Neural progenitor cell (in vitro differentiated cells): Measurements from ENCODE around the genes LIPG and MYO5B.

- RAMPAGE, long total RNA = no peak
Measured at GRCh38 chr18:49145907-49146467, 195.2 kb upstream of the SMAD7 start.

- RAMPAGE, long total RNA = no peak
Measured at GRCh38 chr18:49486580-49486904, 492 bp downstream of the C18orf32 start.

DNA sequence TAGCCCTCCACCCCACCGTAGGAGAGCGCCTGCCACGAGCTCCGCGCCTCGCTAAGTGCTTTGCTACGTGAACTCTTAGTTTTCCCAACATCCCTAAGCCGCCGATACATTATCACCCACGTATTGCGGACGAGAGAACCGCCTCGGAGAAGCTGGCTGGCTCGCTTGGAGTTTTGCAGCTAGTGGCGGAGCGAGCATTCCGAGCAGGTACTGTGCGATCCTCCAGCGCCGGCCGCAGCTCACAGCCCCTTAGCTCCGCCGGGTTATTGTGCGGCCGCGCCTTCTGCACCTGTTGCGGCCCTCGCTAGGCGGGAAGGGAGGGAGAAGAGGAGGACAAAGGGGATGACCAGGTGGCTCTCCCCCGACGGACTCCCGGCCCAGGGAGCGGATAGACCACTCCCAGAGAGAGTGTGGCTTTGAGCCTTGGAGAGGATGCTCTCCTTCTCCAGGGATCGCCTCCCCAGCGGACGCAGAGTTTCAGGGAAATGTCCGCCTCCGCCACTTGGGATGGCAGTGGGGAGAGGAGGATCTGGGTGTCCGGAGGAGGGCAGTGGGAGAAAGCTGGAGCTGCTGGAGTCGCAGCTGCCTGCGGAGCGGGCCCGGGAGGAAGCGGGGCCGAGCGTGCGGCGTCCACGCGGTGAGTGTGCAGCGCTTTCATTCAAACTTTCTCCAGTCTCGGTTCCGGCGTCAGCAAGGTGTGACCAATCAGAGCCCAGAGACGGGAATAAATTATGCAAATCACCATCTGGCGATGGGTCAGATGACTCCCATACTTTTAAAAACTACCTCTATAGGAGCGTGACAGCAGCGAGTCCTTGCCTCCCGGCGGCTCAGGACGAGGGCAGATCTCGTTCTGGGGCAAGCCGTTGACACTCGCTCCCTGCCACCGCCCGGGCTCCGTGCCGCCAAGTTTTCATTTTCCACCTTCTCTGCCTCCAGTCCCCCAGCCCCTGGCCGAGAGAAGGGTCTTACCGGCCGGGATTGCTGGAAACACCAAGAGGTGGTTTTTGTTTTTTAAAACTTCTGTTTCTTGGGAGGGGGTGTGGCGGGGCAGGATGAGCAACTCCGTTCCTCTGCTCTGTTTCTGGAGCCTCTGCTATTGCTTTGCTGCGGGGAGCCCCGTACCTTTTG, at the start of gene LIPG:
Gene LIPG (plus strand): TSS at position 804 of the 1,131 bp plus-strand sequence.
- RAMPAGE, long total RNA = start-site peak on the plus strand centred at position 820 of the sequence, 43 bp wide, 13 and 36 reads in 2 replicates

DNA sequence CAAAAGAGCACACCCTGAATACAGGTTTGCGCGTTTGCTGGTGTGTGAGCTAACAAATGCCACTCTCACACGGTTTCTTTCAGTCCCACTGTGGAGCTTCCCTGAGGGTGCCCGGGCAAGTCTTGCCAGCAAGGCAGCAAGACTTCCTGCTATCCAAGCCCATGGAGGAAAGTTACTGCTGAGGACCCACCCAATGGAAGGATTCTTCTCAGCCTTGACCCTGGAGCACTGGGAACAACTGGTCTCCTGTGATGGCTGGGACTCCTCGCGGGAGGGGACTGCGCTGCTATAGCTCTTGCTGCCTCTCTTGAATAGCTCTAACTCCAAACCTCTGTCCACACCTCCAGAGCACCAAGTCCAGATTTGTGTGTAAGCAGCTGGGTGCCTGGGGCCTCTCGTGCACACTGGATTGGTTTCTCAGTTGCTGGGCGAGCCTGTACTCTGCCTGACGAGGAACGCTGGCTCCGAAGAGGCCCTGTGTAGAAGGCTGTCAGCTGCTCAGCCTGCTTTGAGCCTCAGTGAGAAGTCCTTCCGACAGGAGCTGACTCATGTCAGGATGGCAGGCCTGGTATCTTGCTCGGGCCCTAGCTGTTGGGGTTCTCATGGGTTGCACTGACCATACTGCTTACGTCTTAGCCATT, 28.7 kb downstream of the LIPG start:
- RAMPAGE, long total RNA = no peak

DNA sequence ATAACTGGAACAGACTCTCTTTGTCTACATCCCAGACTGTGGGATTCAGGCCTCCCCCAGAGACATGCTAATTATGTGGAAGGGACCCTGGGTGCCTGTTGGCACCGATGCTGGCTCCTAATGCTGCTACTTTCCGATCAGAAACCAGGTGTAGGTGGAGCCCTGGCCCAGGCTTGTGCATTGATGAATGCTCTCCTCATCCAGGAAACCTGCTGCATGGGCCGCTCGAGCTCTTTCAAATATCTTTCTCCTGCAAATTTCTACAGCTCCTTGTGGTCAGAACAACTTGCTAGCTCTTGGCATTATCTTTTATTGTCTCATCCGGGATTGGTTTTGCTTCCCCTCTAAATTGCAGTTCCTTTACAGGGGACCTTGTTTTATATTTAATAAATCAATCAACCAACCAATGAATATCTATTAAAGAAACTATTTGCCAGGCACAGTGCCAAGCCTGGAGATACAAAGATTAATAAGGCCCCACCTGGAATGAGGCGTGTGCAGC, 51.6 kb downstream of the LIPG start:
- RAMPAGE, long total RNA = no peak

- RAMPAGE, long total RNA = no peak
Measured at GRCh38 chr18:49690289-49690798, 123.0 kb downstream of the ACAA2 start.

DNA sequence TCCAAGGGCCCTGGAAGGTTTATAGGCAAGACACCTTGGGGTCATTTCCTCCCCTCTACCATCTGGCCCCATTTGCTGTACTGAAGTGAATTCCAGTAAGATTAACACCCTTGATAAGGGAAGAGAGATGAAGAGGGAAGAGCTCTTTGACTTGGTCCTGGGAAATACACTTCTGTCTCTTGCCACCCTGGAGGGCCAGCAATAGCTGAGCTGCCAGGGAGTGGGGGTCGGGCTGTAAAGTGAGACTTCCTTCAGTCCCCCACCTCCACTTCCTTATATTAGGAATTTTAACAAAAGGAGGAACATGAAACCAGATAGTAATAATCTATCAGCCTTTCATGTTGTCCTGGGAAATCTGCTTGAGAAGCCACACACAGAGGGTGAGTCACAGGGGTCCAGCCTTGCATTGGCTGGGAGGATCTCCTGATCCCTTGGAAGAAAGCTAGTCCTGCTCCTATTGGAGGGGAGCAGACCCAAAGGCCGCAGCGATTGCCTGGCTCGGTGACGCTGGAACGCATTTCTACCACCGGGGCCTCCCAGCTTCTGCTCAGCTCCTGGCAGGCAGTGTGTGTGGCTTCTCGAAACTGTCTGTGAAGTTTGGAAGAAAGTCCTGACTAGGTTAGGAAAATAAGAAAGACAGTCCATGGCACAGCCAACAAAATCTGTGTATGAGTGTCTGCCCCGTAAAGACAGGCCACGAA, 87.3 kb downstream of the ACAA2 start:
- RAMPAGE, long total RNA = no peak

DNA sequence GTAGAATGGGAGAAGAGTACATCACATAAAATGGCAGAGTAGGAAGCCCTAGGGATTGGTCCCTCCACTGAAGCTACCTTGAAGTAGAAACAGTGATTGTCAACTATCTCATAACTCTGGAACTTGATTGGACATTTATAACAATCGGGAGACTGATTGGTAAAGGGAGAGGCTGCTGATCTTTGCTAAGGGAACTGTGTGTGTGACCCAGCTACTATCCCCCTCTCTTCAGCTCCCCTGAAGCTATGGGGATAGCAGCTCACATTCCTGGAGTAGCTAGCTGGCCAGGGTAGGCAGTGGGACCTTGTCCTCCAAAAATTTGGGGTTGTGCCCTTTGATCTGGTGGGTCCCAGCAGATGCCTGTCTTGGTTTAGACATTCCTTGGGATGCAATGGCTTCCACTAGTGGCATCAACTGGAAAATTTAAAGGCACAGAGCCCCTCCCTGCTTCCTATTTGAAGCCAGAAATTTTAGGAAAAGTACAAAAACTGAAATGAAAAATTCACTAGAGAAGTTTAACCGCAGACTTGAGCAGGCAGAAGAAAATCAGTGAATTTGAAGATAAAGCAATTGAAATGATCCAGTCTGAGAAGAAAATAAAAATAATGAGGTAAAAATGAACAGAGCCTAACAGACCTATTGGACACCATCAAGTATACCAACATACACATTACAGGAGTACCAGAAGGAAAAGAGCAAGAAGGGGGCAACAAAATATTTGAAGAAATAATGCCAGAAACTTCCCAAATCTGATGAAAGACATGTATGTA, 13.9 kb upstream of the ACAA2 start:
- RAMPAGE, long total RNA = no peak

GRCh38 chr18:50177485-50178048, 17.4 kb downstream of the MYO5B start:
- RAMPAGE, long total RNA = no peak

GRCh38 chr18:50194048-50194505, 870 bp downstream of the MYO5B start:
- RAMPAGE, long total RNA = no peak

- RAMPAGE, long total RNA = no peak
Measured at GRCh38 chr18:50194506-50195656, at the start of gene MYO5B. TSS of gene MYO5B (minus strand) at chr18:50195147.

DNA sequence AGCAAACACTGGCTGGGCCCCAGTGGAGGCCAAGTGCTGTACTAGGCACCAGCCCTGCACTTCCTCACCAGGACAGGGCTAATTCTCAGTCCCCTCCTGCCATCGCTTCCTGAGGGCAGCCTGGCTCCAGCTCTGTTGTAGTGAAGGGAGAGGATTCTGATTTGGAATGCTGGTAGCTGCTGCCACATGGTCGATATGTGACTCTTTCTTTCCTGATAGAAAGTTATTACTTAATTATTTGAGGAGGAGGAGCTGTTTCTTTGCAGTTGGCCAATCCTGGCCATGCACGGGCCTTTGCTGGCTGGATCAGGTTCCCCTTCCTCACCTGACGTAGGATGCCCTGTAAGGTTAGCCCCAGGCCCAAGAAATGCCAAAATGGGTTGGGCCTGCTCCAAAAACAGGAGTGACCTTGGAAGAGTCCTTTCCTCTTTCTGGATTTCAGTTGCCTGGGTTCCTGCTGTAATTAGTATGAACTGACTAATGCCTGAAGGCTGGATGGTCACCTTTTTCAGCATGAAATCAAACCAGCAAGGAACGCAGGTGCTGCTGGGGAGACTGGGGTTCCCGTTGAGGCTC, 90.8 kb downstream of the MAPK4 start:
- RAMPAGE, long total RNA = no peak

GRCh38 chr18:50674242-50674789, 114.4 kb downstream of the MAPK4 start:
- RAMPAGE, long total RNA = no peak

DNA sequence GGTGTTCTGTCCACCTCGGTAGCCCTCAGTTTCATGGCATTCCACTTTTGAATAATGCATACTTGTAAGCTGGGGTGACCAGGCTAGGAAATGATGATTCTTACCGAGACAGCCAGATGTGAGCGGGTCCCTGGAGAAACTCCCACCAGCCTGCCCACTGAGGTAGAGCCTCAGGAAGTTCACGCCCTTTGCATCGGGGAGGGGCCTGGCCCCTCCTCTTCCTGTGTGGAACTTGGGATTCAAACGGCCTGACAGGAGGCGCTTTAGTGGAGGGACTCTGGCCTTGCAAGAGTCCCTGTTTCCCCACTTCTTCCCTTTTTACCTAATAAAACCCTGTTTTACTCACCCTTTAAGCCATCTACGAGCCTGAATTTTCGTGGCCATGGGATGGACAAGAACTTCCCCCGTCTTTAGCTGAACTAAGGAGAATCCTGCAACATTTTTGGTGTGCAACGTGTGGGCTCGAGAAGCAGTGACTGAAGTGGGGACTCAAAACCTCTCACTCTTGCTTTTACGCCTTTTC, 44.6 kb downstream of the MRO start:
- RAMPAGE, long total RNA = no peak

GRCh38 chr18:50797067-50798141, 22.4 kb downstream of the MRO start:
- RAMPAGE, long total RNA = no peak

DNA sequence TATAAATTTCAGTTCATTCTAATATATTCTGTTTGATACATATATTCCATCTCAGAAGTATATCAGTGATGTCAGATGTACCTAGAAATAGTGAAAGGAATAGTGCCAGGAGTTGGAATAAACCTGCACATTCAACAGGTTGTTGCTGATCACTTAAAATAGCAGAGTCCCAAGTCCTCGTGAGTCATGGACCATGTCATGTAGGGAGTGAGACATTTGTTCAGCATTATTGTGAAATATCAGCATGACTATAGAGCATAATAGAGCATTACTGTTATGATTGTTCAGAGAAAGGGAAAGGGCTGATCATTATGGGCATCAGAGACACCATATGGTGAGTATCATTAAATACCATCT, 5.4 kb downstream of the ELAC1 start:
- RAMPAGE, long total RNA = no peak

DNA sequence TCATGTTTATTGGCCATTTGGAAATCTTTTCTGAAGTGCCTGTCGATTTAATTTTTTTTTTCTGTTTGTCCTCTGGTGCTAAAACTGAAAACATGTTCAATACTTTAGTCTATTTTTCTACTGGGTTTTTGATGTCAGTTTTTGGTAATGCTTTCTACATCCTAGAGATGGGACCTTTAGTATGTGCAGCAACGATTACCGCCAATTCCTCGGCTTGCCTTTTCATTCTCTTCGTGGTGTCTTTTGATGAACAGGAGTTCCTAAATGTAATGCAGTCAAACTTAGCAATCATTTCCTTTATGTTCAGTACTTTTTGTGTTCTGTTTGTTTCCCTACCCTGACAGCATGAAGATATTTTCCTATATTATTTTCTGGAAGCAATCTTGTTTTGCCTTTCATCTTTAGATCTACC, 55.9 kb downstream of the MEX3C start:
- RAMPAGE, long total RNA = no peak

GRCh38 chr18:51151228-51152800, 45.7 kb downstream of the MEX3C start:
- RAMPAGE, long total RNA = no peak

GRCh38 chr18:51153574-51154658, 43.6 kb downstream of the MEX3C start:
- RAMPAGE, long total RNA = no peak

DNA sequence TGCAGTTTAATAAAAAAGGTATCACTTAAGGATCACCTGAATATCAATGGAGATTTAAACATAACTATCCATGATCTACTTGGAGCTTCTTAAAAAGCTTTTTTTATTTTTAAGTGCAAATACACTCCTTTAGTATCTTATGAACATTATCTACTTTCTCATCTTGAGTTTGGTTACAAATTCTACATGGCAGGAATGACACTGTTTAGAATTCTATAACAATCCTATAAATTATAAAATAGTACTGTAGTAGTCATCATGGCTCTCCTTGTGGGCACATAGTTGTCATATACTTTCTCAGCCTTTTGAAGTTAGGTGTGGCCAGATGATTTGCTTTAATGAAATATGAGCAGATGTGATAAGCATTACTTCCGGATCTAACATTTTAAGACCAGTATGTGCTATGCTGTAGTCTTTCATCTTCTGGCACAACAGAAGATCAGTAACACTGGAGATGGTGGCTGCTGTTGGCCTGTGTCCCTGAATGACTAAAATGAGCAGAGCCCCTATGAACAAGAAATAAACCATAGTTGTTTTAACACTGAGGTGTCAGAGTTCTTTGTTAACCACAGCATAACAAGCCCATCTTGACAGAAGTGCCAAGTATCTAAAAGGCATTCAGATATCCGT, 6.4 kb downstream of the MEX3C start:
- RAMPAGE, long total RNA = no peak